Melanocyte of skin (primary cell): ENCODE measurements around the genes UBASH3B, OR10G4, OR8B2 and OR8B3.

DNA sequence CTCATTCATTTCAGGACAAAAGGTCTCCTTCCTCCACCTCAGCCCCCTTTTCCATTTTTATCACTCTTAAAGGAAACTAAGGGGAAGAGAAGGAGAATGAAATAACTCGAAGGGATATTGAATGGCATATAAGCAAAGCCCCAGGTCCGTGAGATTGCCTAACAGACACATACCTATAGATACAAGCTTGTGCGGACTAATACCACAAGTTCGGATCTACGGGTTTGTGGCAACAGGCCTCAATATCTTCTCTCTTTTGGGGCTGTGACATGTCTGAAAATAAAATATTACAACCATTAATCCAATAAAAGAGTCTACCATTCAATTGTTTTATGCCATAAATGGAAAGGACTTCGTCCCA, 36.0 kb upstream of the BLID start:
- CAGE, long polyA plus RNA, 2 experiments: no peak in any of the 2 experiments

GRCh38 chr11:122353970-122354458, 238.0 kb upstream of the BLID start:
- CAGE, long polyA plus RNA, 2 experiments: no peak in any of the 2 experiments

- CAGE, long polyA plus RNA, 2 experiments: no peak in any of the 2 experiments
These were observed at the start of gene UBASH3B for GRCh38 chr11:122655444-122656159. Gene UBASH3B, plus strand, starts transcription at chr11:122655722.

GRCh38 chr11:122668337-122669172, 13.0 kb downstream of the UBASH3B start:
- CAGE, long polyA plus RNA, 2 experiments: no peak in any of the 2 experiments

DNA sequence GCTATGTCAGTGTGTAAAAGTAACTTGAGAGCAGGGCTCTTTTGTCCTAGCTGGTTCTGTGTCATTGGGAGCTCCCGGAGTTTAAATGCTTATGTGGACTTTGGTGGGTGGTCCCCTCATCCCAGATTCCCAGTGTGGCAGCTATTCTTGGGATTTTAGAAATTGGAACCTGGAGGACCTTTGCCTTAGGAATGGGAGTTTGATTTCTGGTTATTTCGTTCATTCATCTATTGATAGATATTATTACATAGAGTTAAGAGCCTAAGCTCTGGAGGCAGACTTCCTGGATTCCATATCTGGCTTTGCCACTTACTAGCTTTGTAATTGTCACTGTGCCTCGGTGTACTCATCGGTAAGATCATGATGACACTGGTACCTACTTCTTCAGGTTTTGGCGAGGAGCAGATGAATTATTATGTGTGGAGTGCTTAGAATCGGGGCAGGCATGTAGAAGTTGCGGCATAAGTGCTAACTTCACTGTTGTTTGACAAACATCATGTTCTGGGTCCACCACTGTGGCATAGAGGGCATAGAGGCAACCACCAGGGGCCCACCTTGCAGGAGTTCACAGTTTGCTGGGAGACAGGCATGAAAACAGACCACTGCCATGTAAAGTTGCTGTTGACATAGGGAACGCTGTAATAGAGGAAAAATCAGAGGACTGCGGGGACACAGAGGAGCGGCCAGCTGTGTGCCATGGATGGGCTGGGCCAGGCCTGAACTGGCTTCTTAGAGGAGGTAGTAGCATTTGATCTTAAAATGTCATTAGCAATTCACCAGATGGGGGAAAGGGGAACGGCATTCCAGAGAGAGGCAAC, 68.6 kb downstream of the UBASH3B start:
- CAGE, long polyA plus RNA, 2 experiments: no peak in any of the 2 experiments

DNA sequence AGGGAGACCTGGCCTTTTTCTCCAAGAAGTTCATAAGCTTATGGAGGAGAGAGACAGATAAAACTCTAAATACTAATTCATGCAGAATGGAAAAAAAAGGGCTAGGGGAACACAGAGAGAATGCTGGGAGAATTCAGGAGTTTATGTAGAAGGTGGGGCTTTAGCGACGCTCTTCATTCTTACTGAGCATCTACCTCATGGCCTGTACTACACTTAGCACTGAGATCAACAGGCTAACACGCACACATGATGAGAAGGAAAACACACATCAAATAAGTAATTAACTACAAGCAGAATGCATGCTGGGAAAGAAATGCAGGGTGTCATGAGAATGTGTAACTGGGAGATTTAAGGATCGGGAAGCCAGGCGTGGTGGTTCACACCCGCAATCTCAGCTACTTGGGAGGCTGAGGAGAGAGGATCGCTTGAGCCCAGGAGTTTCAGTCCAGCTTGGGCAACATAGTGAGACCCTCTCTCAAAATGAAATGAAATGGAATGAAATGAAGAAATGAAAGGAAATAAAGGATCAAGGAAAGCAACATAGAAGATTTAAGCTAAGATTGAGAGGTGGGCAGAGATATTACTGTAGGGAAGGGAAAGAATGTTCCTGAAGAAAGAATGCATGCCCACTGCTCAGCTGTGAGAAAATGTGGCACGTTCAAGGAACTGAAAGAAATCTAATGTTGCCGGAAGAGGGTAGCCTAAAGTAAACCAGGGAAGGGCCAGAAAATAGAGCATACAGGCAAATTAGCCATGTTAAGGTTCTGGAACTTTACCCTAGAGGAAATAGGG, 81.1 kb downstream of the UBASH3B start:
- CAGE, long polyA plus RNA, 2 experiments: no peak in any of the 2 experiments

DNA sequence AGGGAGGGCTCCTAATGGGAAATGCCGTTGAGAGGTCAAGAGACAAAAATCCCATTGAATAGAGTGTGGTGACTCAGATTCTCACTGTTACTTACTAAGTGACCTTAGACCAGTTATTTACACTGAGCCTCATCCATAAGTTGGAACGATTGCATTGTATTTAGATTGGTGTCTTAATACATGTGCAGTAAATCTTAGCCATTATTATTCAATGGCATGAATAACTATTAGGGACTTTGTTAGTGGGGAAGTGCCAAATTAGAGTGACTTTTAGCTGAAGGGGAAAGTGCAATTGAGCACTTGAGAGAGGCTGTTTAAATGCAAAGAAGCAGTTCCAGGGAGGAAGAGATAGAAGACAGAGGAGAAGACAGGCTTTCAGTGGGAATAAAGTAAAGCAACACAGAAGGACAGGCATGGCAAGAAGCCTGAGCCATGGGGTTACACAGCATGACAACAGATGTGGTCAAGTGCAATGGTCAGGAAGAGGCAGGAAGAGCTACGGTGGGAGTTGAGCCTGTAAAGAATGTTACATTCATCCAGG, 82.6 kb downstream of the UBASH3B start:
- CAGE, long polyA plus RNA, 2 experiments: no peak in any of the 2 experiments

- CAGE, long polyA plus RNA, 2 experiments: no peak in any of the 2 experiments
These were observed 86.1 kb downstream of the UBASH3B start for GRCh38 chr11:122741396-122742271.

DNA sequence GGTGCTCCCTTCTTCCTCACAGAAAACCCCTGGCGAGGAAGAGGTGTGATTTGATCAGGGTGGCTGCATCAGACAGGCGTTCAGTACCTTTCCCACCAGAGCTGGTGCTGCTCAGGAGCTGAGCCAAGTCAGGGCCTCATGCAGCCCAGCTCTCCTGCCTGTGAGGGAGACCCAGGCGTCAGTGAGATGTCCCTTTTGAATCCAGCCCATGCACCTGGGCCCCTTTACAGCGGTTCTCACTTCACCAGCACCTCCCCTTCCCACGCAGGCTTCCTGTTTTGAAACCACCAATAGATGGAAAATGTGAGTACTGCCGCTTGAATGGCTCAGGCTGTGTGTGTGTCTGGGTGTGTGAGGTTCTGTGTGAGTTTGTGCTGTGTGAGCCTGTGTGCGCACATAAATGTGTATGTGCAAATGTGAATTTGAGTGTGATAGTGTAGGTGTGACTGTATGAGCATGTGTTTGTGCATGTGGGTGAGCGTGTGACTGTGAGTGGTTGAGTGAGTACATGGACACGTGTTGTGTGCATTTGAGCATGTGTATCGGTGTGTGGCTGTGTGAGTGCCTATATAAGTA, 88.5 kb downstream of the UBASH3B start:
- CAGE, long polyA plus RNA, 2 experiments: no peak in any of the 2 experiments

DNA sequence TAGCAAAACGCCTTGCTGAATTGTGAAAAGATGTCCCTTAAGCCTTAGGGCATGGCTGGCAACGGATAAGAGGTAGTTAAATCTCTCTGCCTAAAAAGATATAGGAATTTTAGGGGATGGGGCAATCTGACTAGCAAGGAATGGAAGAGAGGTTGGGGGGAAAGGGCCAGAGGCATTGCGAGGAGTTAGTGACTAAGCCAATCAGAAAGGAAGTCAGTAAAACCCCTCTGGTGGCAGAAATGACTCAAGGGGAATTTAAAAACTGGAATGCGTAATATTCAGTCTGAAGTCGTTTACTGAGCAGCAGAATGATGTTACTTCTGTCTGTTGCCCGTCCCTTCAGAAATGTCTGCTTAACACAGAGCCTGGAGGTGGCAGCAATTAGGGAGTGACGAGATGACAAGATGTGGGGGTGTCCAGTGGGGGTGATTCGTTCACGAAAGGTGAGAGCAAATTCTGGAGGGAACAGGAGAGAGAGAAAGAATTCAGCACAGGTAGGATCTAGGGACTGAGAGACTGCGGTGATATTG, 107.7 kb upstream of the CLMP start:
- CAGE, long polyA plus RNA, 2 experiments: no peak in any of the 2 experiments

GRCh38 chr11:123453810-123454918, 24.1 kb downstream of the GRAMD1B start:
- CAGE, long polyA plus RNA, 2 experiments: no peak in any of the 2 experiments

- CAGE, long polyA plus RNA, 2 experiments: no peak in any of the 2 experiments
These were observed 48.2 kb downstream of the GRAMD1B start for GRCh38 chr11:123478244-123478693.

GRCh38 chr11:123487073-123487741, 57.1 kb downstream of the GRAMD1B start:
- CAGE, long polyA plus RNA, 2 experiments: no peak in any of the 2 experiments

DNA sequence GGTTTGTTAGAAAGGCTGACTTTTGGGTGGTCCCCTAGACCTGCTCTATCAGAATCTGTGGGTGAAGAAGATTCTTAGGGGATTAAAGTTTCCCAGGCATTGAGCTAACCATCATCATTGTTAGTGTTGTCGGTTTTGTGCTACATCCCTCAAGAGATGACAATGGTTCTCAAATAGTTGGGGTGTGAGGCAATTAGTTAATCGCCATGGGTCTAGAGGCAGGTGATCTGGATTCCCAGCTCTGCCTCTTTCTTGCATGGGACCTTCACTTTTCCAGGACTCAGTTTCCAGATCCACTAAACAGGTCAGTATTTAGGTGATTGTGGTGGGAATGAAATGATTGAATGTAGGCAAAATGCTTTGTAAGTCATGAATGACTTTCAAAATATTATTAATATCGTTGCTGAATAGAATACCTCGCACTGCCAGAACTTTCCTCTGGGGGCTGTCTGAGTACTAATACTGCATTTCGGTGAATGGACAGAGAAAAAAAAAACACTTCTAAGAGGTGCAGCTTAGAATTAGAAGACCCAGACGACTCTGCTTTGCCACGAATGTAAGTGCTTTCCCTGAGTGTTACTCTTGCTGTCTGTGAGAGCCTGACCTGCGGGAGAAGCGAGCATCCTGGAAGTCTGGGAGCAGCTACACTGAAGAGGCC, 95.2 kb downstream of the SCN3B start:
- CAGE, long polyA plus RNA, 2 experiments: no peak in any of the 2 experiments

DNA sequence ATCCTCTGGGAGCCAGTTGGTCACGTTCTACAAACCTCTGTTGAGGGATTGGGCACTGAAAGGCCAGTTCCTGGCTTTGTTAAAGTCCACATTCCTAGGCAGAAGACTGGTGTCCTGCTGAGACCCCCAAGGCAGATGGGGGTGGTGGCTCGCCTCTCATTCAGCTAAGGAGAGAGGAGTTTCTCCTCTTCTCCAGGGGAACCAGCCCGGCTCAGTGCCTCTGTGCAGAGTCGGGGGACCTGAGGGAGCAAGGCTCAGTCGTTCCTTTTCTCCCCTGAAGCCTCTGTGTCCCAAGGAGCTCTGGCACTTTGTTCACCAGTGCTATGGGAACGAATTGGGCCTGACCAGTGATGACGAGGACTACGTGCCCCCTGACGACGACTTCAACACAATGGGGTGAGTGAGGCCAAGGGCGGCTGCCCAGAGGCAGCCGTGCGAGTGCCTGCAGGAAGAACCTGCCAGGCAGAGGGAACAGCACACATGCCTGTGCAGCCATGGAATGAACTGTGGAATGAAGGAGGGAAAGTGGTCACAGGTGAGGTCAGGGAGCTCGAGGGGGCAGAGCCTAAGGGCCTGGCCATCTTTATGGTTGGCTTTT, 51.2 kb downstream of the SCN3B start:
- CAGE, long polyA plus RNA, 2 experiments: no peak in any of the 2 experiments

DNA sequence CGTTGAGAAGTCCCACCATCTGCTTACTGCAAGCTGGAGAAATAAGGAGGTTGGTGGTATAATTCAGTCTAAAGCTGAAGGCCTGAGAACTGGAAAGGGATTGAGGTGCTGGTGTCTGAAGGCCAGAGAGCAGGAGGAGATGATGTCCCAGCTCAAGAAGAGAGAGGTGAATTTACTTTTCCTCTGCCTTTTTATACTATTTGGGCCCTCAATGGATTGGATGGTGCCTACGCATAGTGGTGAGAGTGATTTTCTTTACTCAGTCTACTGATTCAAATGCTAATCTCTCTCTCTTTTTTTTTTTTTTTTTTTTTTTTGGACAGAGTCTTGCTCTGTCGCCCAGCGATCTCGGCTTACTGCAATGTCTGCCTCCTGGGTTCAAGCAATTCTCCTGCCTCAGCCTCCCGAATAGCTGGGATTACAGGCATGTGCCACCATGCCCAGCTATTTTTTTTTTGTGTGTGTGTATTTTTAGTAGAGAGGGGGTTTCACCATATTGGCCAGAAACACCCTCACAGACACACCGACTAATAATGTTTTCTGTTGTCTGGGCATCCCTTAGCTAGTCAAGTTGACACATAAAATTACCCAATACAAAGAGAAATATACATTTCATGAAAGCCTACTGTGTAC, 1.5 kb upstream of the ZNF202 start:
- CAGE, long polyA plus RNA, 2 experiments: no peak in any of the 2 experiments

DNA sequence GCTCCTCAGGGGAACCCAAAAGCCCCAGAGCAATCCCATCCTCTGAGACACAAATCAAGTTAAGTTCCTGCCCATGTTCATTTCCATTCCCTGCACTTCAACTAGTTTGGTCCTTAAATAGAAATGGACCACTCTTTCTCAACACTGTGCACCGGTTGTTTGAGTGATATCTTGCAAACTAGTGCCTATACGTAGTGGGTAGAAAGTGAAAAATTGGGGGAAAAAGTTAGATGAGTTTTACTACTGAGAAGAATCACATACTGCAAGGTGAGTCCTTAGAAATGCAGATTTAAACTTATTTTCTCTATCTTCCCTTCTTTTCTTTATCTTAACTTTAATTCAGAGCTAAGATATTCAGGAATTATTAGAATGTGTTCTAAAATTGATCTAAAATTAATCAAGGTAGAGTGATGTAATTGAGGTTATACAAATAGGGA, at the start of gene OR10G4:
OR10G4 (plus strand) TSS at position 152 of the 437 bp plus-strand sequence.
- CAGE, long polyA plus RNA, 2 experiments: no peak in any of the 2 experiments

GRCh38 chr11:124384237-124384678, at the start of gene OR8B2:
Gene OR8B2, minus strand, starts transcription at chr11:124384499.
- CAGE, long polyA plus RNA, 2 experiments: no peak in any of the 2 experiments

DNA sequence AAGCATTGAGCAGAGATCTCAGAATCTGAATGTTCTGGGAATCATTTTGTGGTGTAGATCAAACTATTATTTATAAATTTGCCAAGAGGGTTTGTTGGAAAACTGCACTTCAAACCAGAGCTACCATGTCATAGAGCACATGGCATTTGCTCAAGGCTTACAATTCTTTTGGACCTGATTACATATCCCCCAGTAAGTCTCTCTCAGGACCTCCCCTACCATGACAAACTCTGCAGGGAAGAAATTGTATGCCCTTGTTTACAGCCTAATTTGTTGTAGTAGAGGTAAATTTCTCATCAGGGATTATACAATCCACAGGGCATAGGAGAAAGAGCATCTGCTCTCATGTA, at the start of gene OR8B3:
OR8B3 (minus strand) TSS at position 198 of the 350 bp plus-strand sequence.
- CAGE, long polyA plus RNA, 2 experiments: no peak in any of the 2 experiments

- CAGE, long polyA plus RNA, 2 experiments: no peak in any of the 2 experiments
These were observed 20.9 kb downstream of the TBRG1 start for GRCh38 chr11:124643247-124644261.